K562 (cell line): ENCODE measurements around a stretch of chr12.

- RAMPAGE, long total RNA, result no peak
- RRBS, result no CpG with 5 or more reads among the region's 11 CpGs
PRO-cap:
- standard, result no peak
- CoPRO, capped RNA only, 2 experiments, result no peak in any of the 2 experiments
- CoPRO, capped and uncapped RNA, 2 experiments, result no peak in any of the 2 experiments
- CoPRO, uncapped RNA only, 2 experiments, result peak in 2 of 2 experiments; most common plus-strand start chr12:120456826 (in 1); most common minus-strand start chr12:120456767 (in 1)
CAGE:
- cytosol, long polyA plus RNA, result no peak
- long polyA plus RNA, result no peak
- nucleolus, long total RNA, result no peak
- nucleus, long polyA plus RNA, result no peak
Observed at GRCh38 chr12:120456352-120457486, 10.5 kb downstream of the GATC start.

DNA sequence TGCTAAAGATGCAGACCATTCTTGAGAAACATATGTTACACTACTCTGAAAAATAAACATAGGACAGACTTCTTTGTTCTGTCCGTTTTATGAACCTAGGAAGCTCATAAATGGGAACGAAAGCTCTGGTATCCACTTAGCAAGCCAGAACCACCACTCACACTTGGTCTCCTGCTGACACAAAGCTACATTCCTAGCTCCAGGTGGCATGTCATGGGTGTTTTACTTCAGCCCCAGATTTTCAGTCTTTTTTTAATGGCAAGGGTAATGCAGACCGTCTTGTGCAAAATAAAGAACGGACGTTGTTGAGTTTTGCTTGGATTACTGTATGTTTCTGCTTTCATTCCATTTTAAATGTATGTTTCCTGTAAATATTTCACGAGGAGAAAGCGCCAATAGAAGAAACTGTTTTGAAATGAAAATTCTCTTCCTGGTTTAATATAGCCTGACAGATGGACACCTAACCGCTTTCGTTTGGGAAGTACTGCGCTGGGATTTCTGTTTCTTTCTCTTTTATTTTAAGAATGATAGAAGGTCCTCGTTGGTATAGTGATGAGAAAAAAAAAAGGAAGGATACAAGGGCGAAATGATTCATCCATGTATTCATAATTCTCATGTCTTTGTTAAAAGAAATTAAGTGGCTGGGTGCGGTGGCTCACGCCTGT lies 836 bp upstream of the COQ5 start:
- RAMPAGE, long total RNA, result no peak
- RRBS, result no CpG with 5 or more reads among the region's 14 CpGs
PRO-cap:
- standard, result bidirectional peak, plus-strand start at position 156 of the sequence, minus-strand start at position 165 of the sequence
- CoPRO, capped RNA only, 2 experiments, result no peak in any of the 2 experiments
- CoPRO, capped and uncapped RNA, 2 experiments, result peak in 1 of 2 experiments; most common plus-strand start position 182 of the sequence (in 1); most common minus-strand start position 165 of the sequence (in 1)
- CoPRO, uncapped RNA only, 2 experiments, result no peak in any of the 2 experiments
CAGE:
- cytosol, long polyA plus RNA, result no peak
- long polyA plus RNA, result no peak
- nucleolus, long total RNA, result no peak
- nucleus, long polyA plus RNA, result no peak

- RAMPAGE, long total RNA, result no peak
- RRBS, result no CpG with 5 or more reads among the region's 7 CpGs
PRO-cap:
- standard, result bidirectional peak, plus-strand start at chr12:120535364, minus-strand start at chr12:120535218
- CoPRO, capped RNA only, 2 experiments, result no peak in any of the 2 experiments
- CoPRO, capped and uncapped RNA, 2 experiments, result no peak in any of the 2 experiments
- CoPRO, uncapped RNA only, 2 experiments, result peak in 1 of 2 experiments; most common plus-strand start chr12:120535249 (in 1)
CAGE:
- cytosol, long polyA plus RNA, result no peak
- long polyA plus RNA, result no peak
- nucleolus, long total RNA, result no peak
- nucleus, long polyA plus RNA, result no peak
Observed at GRCh38 chr12:120535145-120535614, 1.0 kb downstream of the RNF10 start.

DNA sequence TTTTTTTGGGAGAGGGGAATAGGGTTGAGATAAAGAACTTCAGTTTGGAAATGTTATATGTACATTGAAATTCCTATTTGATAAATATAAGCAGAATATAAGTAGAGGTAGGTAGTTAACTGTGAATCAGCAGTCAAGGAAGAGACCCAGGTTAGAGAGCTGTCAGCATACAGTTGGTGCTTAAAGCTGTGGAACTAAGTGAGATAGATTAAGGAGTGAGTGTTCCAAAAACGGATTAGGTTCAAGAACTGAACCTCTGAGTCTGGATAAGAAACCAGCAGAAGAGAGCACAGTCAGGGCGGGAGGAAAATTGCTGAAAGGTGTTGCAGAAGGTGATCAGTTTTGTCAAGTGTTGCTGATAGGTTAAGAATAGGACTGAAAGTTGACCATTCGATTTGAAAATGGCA lies 14.0 kb downstream of the RNF10 start:
- RAMPAGE, long total RNA, result no peak
- RRBS, result no CpG with 5 or more reads among the region's 3 CpGs
PRO-cap:
- standard, result no peak
- CoPRO, capped RNA only, 2 experiments, result no peak in any of the 2 experiments
- CoPRO, capped and uncapped RNA, 2 experiments, result no peak in any of the 2 experiments
- CoPRO, uncapped RNA only, 2 experiments, result no peak in any of the 2 experiments
CAGE:
- cytosol, long polyA plus RNA, result no peak
- long polyA plus RNA, result no peak
- nucleolus, long total RNA, result no peak
- nucleus, long polyA plus RNA, result no peak

- RAMPAGE, long total RNA, result no peak
- RRBS, result no CpG with 5 or more reads among the region's 6 CpGs
PRO-cap:
- standard, result no peak
- CoPRO, capped RNA only, 2 experiments, result no peak in any of the 2 experiments
- CoPRO, capped and uncapped RNA, 2 experiments, result no peak in any of the 2 experiments
- CoPRO, uncapped RNA only, 2 experiments, result peak in 1 of 2 experiments; most common plus-strand start chr12:120552497 (in 1)
CAGE:
- cytosol, long polyA plus RNA, result no peak
- long polyA plus RNA, result no peak
- nucleolus, long total RNA, result no peak
- nucleus, long polyA plus RNA, result no peak
Observed at GRCh38 chr12:120552246-120552689, 18.1 kb downstream of the RNF10 start.

- RAMPAGE, long total RNA, result no peak
- RRBS, result no CpG with 5 or more reads among the region's 4 CpGs
PRO-cap:
- standard, result no peak
- CoPRO, capped RNA only, 2 experiments, result no peak in any of the 2 experiments
- CoPRO, capped and uncapped RNA, 2 experiments, result no peak in any of the 2 experiments
- CoPRO, uncapped RNA only, 2 experiments, result no peak in any of the 2 experiments
CAGE:
- cytosol, long polyA plus RNA, result no peak
- long polyA plus RNA, result no peak
- nucleolus, long total RNA, result no peak
- nucleus, long polyA plus RNA, result no peak
Observed at GRCh38 chr12:120575412-120576121, 5.6 kb downstream of the POP5 start.

- RAMPAGE, long total RNA, result no peak
- RRBS, result no CpG with 5 or more reads among the region's 15 CpGs
PRO-cap:
- standard, result bidirectional peak, plus-strand start at chr12:120626021, minus-strand start at chr12:120625905
- CoPRO, capped RNA only, 2 experiments, result peak in 2 of 2 experiments; most common plus-strand start chr12:120625976 (in 1); most common minus-strand start chr12:120625905 (in 2)
- CoPRO, capped and uncapped RNA, 2 experiments, result no peak in any of the 2 experiments
- CoPRO, uncapped RNA only, 2 experiments, result no peak in any of the 2 experiments
CAGE:
- cytosol, long polyA plus RNA, result no peak
- long polyA plus RNA, result no peak
- nucleolus, long total RNA, result no peak
- nucleus, long polyA plus RNA, result no peak
Observed at GRCh38 chr12:120625854-120626159, 14.6 kb upstream of the CABP1 start.

DNA sequence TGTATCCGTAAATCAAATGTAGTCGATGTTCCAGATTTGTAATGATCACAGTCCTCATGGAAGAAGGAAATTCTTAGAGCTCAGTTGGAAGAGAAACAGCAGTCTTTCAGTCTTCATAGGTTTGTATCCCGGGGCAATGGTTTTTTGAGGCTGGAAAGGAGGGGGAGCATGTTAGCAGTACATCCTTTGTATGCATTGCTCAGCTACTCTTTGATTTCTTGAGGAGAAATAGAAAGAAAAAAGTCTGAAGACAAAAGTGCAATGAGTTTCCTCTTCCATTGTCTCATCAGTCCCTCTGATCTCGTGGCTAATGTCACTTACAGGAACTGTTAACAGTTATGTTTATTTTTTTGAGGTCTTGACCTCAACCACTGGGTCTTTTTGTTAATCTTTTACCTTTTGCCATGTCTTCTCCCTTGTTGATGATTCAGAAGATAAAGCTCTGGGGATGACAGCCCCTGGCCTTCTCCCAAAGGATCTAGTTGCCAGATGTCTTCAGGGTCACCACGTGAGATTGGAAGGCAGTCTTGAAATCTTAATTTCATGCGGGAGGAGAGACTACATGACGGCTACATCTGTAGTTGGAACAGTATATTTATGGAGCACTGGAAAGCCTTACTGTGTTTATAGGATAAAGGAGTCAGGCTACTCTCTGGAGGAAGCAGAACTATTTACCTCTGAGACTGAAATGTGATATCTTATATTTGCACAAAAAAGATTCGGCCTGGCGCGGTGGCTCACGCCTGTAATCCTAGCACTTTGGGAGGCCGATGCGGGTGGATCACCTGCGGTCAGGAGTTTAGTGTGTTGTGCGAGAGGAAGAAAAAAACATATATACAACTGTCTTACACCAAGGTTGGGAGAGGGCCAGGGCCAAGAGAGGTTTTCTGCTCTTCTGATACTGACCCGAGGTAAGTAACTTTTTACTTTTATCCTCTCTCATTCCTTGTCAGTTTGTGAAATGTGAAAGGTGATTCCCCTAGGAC lies 5.6 kb downstream of the MLEC start:
- RAMPAGE, long total RNA, result no peak
- RRBS, result no CpG with 5 or more reads among the region's 16 CpGs
PRO-cap:
- standard, result no peak
- CoPRO, capped RNA only, 2 experiments, result no peak in any of the 2 experiments
- CoPRO, capped and uncapped RNA, 2 experiments, result no peak in any of the 2 experiments
- CoPRO, uncapped RNA only, 2 experiments, result no peak in any of the 2 experiments
CAGE:
- cytosol, long polyA plus RNA, result no peak
- long polyA plus RNA, result no peak
- nucleolus, long total RNA, result no peak
- nucleus, long polyA plus RNA, result no peak

GRCh38 chr12:120698453-120699407 lies 11.5 kb upstream of the UNC119B start:
- RAMPAGE, long total RNA, result no peak
- RRBS, result no CpG with 5 or more reads among the region's 5 CpGs
PRO-cap:
- standard, result no peak
- CoPRO, capped RNA only, 2 experiments, result no peak in any of the 2 experiments
- CoPRO, capped and uncapped RNA, 2 experiments, result no peak in any of the 2 experiments
- CoPRO, uncapped RNA only, 2 experiments, result peak in 1 of 2 experiments; most common plus-strand start chr12:120698823 (in 1); most common minus-strand start chr12:120699052 (in 1)
CAGE:
- cytosol, long polyA plus RNA, result no peak
- long polyA plus RNA, result no peak
- nucleolus, long total RNA, result no peak
- nucleus, long polyA plus RNA, result no peak

- RAMPAGE, long total RNA, result no peak
- RRBS, result no CpG with 5 or more reads among the region's 16 CpGs
PRO-cap:
- standard, result no peak
- CoPRO, capped RNA only, 2 experiments, result no peak in any of the 2 experiments
- CoPRO, capped and uncapped RNA, 2 experiments, result no peak in any of the 2 experiments
- CoPRO, uncapped RNA only, 2 experiments, result no peak in any of the 2 experiments
CAGE:
- cytosol, long polyA plus RNA, result no peak
- long polyA plus RNA, result no peak
- nucleolus, long total RNA, result no peak
- nucleus, long polyA plus RNA, result no peak
Observed at GRCh38 chr12:120738574-120739060, 13.0 kb downstream of the ACADS start.

- RAMPAGE, long total RNA, result no peak
- RRBS, result no CpG with 5 or more reads among the region's 12 CpGs
PRO-cap:
- standard, result no peak
- CoPRO, capped RNA only, 2 experiments, result no peak in any of the 2 experiments
- CoPRO, capped and uncapped RNA, 2 experiments, result no peak in any of the 2 experiments
- CoPRO, uncapped RNA only, 2 experiments, result no peak in any of the 2 experiments
CAGE:
- cytosol, long polyA plus RNA, result no peak
- long polyA plus RNA, result no peak
- nucleolus, long total RNA, result no peak
- nucleus, long polyA plus RNA, result no peak
Observed at GRCh38 chr12:120845278-120845915, 58.8 kb downstream of the SPPL3 start.

GRCh38 chr12:120847736-120848402 lies 56.3 kb downstream of the SPPL3 start:
- RAMPAGE, long total RNA, result no peak
- RRBS, result no CpG with 5 or more reads among the region's 4 CpGs
PRO-cap:
- standard, result no peak
- CoPRO, capped RNA only, 2 experiments, result no peak in any of the 2 experiments
- CoPRO, capped and uncapped RNA, 2 experiments, result no peak in any of the 2 experiments
- CoPRO, uncapped RNA only, 2 experiments, result peak in 1 of 2 experiments; most common minus-strand start chr12:120848402 (in 1)
CAGE:
- cytosol, long polyA plus RNA, result no peak
- long polyA plus RNA, result no peak
- nucleolus, long total RNA, result no peak
- nucleus, long polyA plus RNA, result no peak

DNA sequence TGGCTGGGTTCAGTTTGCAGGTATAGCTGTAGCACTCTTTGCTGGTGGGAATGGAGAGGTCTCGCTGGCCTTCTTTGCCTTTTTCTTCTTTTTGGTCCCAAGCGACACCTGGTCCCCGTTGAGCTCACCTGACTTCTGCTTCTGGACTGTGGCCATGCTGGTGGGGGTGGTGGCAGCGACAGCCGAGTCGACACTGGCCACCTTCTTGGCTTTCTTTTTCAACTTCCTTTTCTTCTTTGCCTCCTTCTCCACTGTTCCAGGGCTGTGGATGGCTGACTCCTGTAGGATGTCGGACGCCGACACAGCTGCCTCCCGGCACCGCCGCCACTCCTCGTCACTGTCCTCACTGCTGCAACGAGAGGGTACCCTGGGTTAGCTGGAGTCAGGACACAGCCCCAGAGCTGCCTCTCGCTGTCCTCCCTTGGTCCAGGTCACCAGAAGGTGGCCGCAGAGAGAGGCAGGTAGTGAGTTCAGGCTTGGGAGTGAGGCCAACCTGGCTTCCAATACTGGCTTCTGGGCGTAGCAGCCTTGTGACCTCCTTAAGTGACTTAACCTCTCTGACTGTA lies 12.1 kb downstream of the C12orf43 start:
- RAMPAGE, long total RNA, result no peak
- RRBS, result no CpG with 5 or more reads among the region's 17 CpGs
PRO-cap:
- standard, result no peak
- CoPRO, capped RNA only, 2 experiments, result no peak in any of the 2 experiments
- CoPRO, capped and uncapped RNA, 2 experiments, result no peak in any of the 2 experiments
- CoPRO, uncapped RNA only, 2 experiments, result no peak in any of the 2 experiments
CAGE:
- cytosol, long polyA plus RNA, result no peak
- long polyA plus RNA, result no peak
- nucleolus, long total RNA, result no peak
- nucleus, long polyA plus RNA, result no peak

DNA sequence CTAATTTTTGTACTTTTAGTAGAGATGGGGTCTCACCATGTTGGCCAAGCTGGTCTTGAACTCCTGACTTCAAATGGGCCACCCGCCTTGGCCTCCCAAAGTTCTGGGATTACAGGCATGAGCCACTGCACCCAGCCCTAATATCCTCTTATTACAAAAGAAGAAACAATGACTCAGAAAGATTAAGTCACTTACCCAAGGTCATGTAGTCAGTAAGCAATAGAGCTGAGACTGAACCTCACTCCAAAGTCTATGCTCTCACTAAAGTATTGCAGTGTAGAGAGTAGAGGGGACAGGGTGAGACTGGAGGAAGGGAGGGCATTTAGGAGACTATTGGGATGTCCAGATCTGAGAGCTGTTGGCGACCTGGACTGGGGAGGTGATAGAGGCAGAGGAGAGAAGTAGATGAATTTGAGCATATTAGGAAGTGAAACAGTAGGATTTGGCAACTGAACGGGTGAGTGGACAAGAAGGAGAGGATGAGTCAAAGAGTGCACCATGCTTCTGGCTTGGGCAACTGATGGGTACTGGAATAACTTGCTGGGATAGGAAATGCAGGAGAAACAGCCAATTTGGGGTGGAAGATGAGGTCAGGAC lies 11.8 kb downstream of the P2RX7 start:
- RAMPAGE, long total RNA, result no peak
- RRBS, result no CpG with 5 or more reads among the region's 3 CpGs
PRO-cap:
- standard, result no peak
- CoPRO, capped RNA only, 2 experiments, result no peak in any of the 2 experiments
- CoPRO, capped and uncapped RNA, 2 experiments, result no peak in any of the 2 experiments
- CoPRO, uncapped RNA only, 2 experiments, result no peak in any of the 2 experiments
CAGE:
- cytosol, long polyA plus RNA, result no peak
- long polyA plus RNA, result no peak
- nucleolus, long total RNA, result no peak
- nucleus, long polyA plus RNA, result no peak

DNA sequence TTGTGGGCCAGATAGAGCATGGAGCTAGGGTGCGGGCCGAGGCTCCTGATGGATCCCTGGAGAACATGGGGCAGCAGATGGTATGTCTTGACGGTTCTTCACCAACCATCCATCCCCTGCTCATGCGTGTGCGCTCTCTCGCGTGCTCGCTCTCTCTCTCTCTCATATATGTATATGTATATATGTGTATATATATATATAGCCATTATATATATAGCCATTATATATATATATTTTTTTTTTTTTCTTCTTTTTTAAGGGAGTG lies 20.8 kb downstream of the P2RX4 start:
- RAMPAGE, long total RNA, result no peak
- RRBS, result no CpG with 5 or more reads among the region's 8 CpGs
PRO-cap:
- standard, result no peak
- CoPRO, capped RNA only, 2 experiments, result no peak in any of the 2 experiments
- CoPRO, capped and uncapped RNA, 2 experiments, result no peak in any of the 2 experiments
- CoPRO, uncapped RNA only, 2 experiments, result no peak in any of the 2 experiments
CAGE:
- cytosol, long polyA plus RNA, result no peak
- long polyA plus RNA, result no peak
- nucleolus, long total RNA, result no peak
- nucleus, long polyA plus RNA, result no peak

DNA sequence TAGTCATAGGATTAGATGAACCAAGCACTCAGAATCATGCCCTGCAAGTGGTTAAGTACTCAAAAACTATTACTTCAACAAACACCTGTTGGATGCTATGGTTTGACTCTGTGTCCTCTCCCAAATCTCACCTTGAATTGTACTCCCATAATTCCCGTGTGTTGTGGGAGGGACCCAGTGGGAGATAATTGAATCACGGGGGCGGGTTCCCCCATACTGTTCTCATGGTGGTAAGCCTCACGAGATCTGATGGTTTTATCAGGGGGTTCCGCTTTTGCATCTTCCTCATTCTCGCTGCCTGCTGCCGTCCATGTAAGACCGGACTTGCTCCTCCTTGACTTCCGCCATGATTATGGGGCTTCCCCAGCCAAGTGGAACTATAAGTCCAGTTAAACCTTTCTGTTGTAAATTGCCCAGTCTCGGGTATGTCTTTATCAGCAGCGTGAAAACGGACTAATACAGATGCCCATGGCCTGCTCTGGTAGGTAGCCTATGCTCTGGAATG lies 18.1 kb downstream of the CAMKK2 start:
- RAMPAGE, long total RNA, result no peak
- RRBS, result no CpG with 5 or more reads among the region's 12 CpGs
PRO-cap:
- standard, result no peak
- CoPRO, capped RNA only, 2 experiments, result no peak in any of the 2 experiments
- CoPRO, capped and uncapped RNA, 2 experiments, result no peak in any of the 2 experiments
- CoPRO, uncapped RNA only, 2 experiments, result no peak in any of the 2 experiments
CAGE:
- cytosol, long polyA plus RNA, result no peak
- long polyA plus RNA, result no peak
- nucleolus, long total RNA, result no peak
- nucleus, long polyA plus RNA, result no peak

DNA sequence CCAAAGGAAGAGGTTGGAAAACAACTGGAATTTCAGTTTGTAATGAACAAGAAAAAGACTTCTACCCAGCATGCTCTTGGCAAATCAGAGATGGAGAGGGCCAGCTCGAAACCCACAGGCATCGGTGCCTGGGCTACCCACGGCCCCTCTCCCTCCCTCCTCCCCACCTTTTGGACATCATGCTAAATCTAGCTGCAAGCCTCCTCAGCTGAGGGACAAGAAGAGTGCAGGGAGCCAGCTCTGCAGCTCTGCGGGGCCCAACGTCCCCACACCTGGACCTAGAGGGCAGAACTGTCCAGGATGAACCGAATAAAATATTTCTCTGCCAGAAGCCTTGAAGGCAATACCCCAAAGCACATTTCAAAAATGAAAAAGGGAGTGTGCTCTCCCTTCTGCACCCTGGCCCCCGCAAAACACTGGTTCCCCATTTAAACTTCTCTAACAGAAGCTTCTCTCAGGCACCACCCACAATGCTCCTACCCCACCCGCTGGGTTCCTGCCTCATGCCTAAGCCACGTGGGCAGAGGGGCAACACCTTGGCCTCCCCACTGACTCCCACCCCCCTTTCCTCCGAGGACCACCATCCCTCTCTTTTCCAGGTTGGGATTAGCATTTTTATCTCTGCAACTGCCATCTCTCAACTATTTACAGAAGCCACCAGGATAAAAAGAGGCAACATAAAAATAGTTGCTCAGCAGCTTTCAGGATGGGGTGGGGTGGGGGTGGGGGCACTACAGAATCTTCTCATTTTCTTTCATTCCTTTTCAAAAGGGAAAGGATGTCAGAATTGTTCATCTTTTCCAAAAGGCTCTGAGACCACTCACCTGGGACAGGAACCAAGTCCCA lies 8.1 kb downstream of the CAMKK2 start:
- RAMPAGE, long total RNA, result no peak
- RRBS, result no CpG with 5 or more reads among the region's 10 CpGs
PRO-cap:
- standard, result no peak
- CoPRO, capped RNA only, 2 experiments, result no peak in any of the 2 experiments
- CoPRO, capped and uncapped RNA, 2 experiments, result no peak in any of the 2 experiments
- CoPRO, uncapped RNA only, 2 experiments, result peak in 1 of 2 experiments; most common minus-strand start position 280 of the sequence (in 1)
CAGE:
- cytosol, long polyA plus RNA, result no peak
- long polyA plus RNA, result no peak
- nucleolus, long total RNA, result no peak
- nucleus, long polyA plus RNA, result no peak

- RAMPAGE, long total RNA, result no peak
- RRBS, result no CpG with 5 or more reads among the region's 9 CpGs
PRO-cap:
- standard, result no peak
- CoPRO, capped RNA only, 2 experiments, result no peak in any of the 2 experiments
- CoPRO, capped and uncapped RNA, 2 experiments, result no peak in any of the 2 experiments
- CoPRO, uncapped RNA only, 2 experiments, result peak in 1 of 2 experiments; most common minus-strand start chr12:121308649 (in 1)
CAGE:
- cytosol, long polyA plus RNA, result start-site peak on the minus strand at chr12:121308503-121308618, 743 and 518 reads in 2 replicates
- long polyA plus RNA, result start-site peak on the minus strand at chr12:121308503-121308618, 497 and 840 reads in 2 replicates
- nucleolus, long total RNA, result no peak
- nucleus, long polyA plus RNA, result start-site peak on the minus strand at chr12:121308503-121308618, 1,183 and 1,144 reads in 2 replicates
Observed at GRCh38 chr12:121308236-121308738, 11.8 kb upstream of the CAMKK2 start.